ENCODE measurements around a stretch of chr2.

- PRO-cap = no peak
- RAMPAGE, long total RNA = no peak
- RRBS = no CpG with 5 or more reads among the region's 12 CpGs
These were observed 1.3 kb downstream of the C2orf72 start for GRCh38 chr2:231038513-231039049.

GRCh38 chr2:231184906-231185591 is 13.4 kb upstream of the ARMC9 start:
- PRO-cap = no peak
- RAMPAGE, long total RNA = no peak
- RRBS = 59% methylated on average over 2 of the region's 11 CpGs

GRCh38 chr2:231342200-231342951 is 53.1 kb upstream of the B3GNT7 start:
- PRO-cap = no peak
- RAMPAGE, long total RNA = no peak
- RRBS = no CpG with 5 or more reads among the region's 16 CpGs

DNA sequence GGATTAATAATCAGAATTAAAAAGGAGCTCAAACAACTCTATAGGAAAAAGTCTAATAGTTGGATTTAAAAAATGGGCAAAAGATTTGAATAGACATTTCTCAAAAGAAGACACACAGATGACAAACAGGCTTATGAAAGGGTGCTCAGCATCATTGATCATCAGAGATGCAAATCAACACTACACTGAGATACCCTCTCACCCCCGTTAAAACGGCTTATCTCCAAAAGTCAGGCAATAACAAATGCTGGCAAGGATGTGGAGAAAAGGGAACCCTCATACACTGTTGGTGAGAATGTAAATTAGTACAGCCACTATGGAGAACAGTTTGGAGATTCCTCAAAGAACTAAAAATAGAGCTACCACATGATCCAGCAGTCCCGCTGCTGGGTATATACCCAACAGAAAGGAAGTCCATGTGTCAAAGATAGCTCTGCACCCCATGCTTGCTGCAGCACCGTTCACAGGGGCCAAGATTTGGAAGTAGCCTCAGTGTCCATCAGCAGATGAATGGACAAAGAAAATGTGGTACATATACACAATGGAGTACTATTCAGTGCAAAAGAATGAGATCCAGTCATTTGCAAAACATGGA is 46.7 kb upstream of the B3GNT7 start:
- PRO-cap = no peak
- RAMPAGE, long total RNA = no peak
- RRBS = no CpG with 5 or more reads among the region's 4 CpGs

- PRO-cap = no peak
- RAMPAGE, long total RNA = no peak
- RRBS = no CpG with 5 or more reads among the region's 11 CpGs
These were observed 11.9 kb upstream of the B3GNT7 start for GRCh38 chr2:231383590-231383963.

GRCh38 chr2:231396118-231396333 is 516 bp downstream of the B3GNT7 start:
- PRO-cap = no peak
- RAMPAGE, long total RNA = no peak
- RRBS = 4% methylated on average over 17 of the region's 21 CpGs

DNA sequence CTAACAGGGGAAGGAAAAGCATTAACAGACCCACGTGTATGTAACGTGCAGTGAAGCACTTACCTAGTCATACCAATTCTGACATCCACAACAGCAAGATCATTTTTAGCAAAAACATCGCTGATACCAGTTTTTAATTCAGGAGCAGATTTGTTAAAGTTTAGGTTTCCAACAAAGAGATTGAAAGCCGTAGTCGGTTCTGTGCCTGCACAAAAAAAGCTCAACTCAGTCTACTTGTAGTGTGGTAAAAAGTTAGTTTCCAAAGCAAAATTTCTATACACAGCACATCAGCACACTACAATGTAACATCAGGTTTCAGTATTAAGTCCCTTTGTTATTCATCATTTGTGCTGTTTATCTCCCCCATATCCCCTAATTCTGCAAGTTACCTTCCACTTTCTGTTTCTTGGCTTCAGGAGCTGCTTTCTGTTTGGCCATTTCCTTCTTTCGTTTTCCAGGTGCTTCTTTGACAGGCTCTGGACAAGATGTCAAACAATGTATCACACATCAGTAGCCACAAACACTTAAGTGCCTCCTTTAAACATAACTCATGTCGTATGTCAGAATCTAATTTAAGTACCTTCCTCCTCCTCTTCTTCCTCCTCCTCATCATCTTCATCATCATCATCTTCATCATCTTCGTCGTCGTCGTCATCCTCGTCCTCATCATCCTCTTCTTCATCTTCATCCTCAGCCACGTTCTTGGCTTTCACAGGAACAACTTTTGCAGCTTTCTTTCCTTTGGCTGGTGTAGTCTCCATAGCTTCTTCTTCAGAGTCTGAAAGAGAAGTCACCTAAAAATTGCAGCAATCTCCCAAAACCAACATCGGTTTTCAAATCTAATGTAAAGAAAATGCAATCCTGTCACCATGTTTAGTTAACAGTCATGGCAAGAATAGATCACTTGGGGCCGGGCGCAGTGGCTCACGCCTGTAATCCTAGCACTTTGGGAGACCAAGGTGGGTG is 3.9 kb downstream of the NCL start:
- PRO-cap = no peak
- RAMPAGE, long total RNA = no peak
- RRBS = no CpG with 5 or more reads among the region's 17 CpGs

- PRO-cap = bidirectional peak, plus-strand start at chr2:231614852, minus-strand start at chr2:231614562
- RAMPAGE, long total RNA = no peak
- RRBS = 1% methylated on average over 51 of the region's 81 CpGs
These were observed 21.4 kb downstream of the TEX44 start for GRCh38 chr2:231613888-231614643.

DNA sequence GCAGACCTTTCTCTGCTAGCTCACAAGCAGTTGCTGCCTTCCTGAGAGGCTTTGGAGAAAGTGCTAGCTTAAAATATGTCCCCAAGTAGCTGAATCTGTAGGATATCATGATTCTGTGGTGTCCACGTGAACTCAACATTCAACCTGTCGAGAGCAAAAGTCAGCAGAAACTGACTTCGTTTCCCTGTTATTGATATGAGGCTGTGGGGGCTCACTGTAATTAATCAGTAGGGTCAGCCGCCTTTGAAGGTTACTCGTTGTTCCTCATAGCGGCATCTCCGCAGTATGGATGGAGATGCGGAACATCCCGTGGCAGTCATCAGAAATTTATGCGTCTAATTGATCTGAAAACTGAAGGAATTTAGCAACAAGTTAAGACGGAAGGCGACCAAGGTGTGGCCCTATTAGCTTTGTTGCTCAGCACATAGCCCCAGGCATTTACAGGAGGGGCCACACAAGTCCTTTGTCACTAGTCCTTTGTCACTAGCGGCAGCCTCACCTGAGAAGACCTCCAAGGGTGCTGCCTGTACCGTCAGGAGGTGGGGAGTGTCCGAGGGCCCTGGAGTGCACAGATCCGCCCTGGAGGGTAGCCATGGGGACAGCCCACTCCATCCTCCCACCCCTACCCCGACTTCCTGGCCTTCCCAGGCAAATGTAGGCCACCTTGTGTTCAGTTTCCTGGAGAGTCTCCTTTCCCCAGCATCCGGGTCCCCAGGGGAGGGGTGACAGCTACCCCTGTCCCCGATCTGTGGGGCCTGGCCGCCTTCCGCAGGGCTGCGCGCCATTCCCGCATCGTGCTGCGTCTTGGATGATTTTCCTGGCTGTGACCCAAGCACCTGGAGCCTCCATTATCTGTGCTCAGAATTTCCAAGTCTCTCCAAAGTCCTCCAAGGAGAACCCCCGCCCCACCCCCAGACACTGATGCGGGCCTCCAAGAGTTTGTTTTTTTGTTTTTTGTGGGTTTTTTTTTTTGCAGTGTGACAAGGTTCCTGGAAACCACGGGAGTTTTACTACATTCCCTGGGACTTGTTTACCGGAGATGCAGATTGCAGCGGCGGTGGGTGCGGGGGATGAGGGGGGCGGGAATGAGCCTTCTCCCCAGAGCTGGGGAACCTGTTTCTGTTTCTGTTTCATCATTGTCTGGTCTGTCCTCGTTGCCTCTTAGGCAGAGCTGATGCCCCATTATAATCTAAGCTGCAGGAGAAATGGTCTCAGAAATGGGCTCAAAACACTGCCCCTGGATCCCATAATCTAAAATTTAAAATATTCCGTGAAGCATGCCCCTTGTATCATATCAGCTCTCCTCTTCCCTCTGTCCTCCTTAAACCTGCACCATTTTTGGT is 28.5 kb downstream of the TEX44 start:
- PRO-cap = no peak
- RAMPAGE, long total RNA = no peak
- RRBS = no CpG with 5 or more reads among the region's 36 CpGs

- PRO-cap = unidirectional peak, minus-strand start at chr2:231642700
- RAMPAGE, long total RNA = no peak
- RRBS = 3% methylated on average over 5 of the region's 33 CpGs
These were observed 50.1 kb downstream of the TEX44 start for GRCh38 chr2:231642427-231643574.

GRCh38 chr2:231646241-231646913 is 53.7 kb downstream of the TEX44 start:
- PRO-cap = no peak
- RAMPAGE, long total RNA = no peak
- RRBS = no CpG with 5 or more reads among the region's 7 CpGs

DNA sequence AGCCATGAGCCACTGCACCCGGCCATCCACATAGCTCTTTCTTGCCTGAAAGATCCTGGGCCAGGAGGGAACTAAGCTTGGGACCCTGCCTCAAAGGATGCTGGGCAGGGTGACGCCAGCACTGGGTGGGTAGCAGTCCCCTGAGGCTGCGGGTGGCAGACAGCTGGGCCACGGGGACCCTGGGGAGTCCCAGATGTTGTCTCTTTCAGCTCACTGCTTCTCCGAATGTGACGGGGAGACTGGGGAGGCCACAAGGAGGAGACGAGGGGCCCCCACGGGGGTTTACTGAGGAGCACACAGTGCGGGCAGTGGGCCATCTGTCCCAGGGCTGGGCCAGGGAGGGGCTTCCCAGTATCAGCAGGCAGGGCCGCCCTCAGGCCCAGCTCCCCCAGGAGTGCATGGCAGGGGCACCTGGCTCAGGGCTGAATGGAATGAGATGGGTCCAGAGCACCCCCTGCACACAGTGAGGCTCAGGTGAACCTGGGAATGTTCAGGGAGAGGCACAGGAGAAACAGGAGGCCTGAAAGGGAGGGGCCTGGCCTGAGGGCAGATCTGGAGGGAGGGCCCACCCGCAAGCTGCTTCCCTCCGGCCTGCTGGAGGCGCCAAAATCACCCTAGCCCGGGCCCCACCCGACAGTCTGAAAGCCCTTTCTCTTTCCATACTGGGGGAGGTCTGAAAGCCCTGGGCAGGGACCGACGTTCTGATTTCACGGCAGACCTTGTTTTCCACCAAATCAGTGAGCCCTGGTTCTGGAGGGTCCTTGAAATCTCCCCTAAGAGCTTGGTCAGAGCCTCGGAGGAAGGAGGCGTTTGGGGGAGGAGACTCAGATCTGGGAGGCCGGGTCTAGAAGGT is 35.6 kb upstream of the PTMA start:
- PRO-cap = no peak
- RAMPAGE, long total RNA = no peak
- RRBS = no CpG with 5 or more reads among the region's 21 CpGs

DNA sequence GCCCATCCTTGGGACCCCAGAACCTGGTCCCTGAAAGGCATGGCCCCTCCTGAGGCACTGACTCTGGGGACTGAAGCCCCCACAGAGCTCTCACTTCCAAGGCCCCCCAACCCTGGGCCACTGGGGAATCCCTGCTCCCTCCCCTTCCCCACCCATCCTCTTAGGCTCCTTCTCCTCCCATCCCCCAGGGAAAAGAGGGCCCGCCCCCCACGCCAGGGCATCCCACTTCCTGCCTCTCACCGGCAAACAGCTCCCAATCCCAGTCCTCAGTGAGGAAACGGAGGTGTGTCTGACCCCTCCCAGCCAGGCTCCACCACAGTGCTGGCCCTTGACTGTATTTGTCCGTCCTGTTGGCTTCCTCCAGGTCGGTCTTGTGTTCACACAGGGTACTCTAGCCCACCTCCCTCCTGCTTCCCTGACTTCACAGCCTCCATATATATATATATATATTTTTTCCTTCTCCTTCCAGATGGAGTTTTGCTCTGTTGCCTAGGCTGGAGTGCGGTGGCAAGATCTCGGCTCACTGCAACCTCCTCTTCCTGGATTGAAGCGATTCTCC is 34.9 kb upstream of the PTMA start:
- PRO-cap = no peak
- RAMPAGE, long total RNA = no peak
- RRBS = no CpG with 5 or more reads among the region's 9 CpGs

- PRO-cap = bidirectional peak, plus-strand start at chr2:231706465, minus-strand start at chr2:231706406; bidirectional peak, plus-strand start at chr2:231706771, minus-strand start at chr2:231706718; bidirectional peak, plus-strand start at chr2:231707068, minus-strand start at chr2:231707007
- RAMPAGE, long total RNA = no peak
- RRBS = under 1% methylated on average over 12 of the region's 67 CpGs
These were observed 1.9 kb upstream of the PTMA start for GRCh38 chr2:231706171-231707092.

DNA sequence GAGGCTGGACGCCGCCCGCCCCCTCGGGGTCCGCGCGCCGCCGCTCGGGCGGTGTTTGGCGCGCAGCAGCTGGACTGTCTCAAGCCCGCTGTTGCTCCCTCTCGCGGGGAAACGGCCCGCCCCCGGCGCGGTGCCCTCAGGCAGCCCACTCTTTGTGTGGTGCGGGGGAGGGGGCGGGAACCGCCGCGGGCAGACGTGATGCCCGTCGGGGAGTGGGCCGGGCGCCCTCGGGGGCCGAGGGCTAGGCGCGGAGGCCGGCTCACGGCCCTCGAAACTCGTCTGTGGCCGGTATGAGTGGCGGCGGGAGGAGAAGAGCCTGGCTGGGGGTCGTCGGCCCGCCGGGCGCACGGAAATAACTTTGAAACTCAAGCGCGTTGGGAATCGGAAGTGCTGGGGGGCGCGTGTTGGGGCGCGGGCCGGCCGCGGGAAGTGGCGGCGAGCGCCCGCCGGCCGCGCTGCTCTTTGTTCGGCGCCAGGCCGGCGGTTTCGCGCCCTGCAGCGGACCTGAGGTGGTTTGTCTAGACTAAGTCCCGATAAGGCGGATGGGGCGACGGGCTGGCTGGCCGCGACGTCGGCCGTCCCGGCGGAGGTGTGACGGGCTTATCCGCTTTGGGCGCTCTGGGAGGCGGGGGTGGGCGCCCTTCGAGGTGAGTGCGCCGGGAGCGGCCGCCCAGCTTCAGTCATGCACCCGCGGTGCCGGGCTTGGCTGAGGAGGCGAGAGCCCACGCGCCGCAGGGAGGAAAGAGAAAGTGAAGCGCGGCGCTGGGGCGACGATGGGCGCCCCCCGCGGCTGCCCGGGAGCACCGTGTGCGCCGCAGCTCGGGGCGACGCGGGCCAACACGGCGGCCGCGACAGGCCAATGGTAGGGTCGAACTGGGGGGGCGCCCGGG is 674 bp downstream of the PTMA start:
- PRO-cap = unidirectional peak, plus-strand start at position 358 of the sequence; unidirectional peak, plus-strand start at position 532 of the sequence; bidirectional peak, plus-strand start at position 742 of the sequence, minus-strand start at position 746 of the sequence
- RAMPAGE, long total RNA = no peak
- RRBS = 1% methylated on average over 77 of the region's 123 CpGs

GRCh38 chr2:231709644-231710027 is 1.3 kb downstream of the PTMA start:
- PRO-cap = bidirectional peak, plus-strand start at chr2:231709680, minus-strand start at chr2:231709732; bidirectional peak, plus-strand start at chr2:231709877, minus-strand start at chr2:231709845
- RAMPAGE, long total RNA = no peak
- RRBS = 0% methylated on average over 1 of the region's 34 CpGs

DNA sequence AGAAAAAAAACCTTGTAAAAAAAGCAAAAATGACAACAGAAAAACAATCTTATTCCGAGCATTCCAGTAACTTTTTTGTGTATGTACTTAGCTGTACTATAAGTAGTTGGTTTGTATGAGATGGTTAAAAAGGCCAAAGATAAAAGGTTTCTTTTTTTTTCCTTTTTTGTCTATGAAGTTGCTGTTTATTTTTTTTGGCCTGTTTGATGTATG is 4.8 kb downstream of the PTMA start:
- PRO-cap = no peak
- RAMPAGE, long total RNA = no peak
- RRBS = no CpG with 5 or more reads among the region's 1 CpG

DNA sequence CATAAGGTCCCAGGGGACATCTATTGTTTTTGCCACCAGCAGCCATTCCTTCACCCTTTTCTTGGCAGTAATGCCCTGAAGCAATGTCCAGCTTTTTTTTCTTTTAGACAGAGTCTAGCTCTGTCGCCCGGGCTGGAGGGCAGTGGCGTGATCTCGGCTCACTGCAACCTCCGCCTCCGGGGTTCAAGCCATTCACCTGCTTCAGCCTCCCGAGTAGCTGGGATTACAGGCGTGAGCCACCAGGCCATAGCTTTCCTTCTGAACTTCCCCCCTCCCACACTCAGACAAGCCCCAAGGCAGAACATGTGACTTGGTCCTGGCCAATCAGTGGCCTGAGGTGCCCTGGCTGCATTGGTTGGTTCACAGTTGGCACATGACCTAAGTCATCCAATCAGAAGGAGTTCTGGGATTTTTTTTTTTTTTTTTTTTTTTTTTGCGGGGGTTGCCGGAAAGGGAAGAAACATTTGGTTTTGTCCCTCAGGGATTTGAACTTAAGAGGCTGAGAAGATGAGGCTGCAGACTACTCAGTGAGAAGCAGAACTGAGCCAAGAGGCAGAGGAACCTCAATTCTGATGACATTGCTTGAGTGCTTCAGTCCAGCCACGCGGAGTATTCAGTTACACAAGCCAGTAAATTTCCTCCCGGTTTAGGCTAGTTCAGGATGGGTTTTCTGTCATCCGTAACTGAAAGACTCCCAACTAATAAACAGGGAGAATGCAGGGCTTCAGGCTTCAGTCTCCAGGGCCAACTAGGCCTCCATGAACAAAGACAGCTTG is 8.9 kb downstream of the PTMA start:
- PRO-cap = no peak
- RAMPAGE, long total RNA = no peak
- RRBS = no CpG with 5 or more reads among the region's 14 CpGs

DNA sequence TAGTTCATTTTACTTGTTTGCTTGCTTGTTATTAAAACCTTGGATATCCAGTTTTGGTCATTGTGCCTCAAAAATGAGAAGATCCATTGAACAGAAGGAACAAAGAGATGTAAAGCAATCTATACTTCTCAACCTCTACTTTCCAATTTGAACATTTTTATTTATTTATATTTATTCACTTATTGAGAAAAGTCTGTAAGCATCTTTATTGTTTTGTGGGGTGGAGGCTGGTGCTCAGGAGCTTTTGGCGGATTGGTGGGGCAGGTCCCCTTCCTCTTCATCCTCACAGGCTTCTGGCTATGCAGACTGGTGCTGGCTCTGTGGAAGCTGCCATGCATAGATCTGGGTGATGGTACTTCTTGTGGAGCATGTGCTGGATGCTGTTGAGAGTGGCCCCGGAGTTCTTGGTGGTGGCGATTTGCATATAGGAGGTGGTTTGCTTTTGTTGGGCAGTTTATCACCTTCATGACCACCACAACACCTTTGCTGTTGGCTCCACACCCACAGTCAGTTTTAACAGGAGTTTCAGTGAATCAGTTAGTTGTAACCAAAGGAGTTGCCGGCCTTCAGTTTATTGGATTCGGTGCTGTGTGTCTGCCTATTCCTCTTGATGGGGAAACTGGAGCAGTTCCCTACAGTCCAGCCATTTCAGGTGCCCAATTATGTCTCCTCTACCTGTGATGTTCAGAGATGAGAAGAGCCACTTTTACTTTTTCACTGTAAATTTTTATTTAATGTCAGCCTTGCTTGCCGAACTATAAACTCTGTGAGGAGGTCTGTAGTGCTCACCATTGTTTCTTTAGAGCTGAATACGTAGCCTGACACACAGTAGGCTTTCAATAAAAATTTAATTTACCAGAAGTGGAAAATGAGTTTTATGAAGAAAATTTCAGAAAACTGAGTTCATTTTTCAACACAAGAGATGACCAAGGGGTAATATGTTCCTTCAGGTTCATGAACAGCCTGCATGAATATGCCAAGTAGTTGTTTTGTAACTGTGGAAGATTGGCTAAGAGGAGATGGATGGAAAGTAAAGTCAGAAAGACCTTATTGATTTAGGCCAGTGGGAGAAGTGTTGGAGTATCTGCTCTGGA is 3.3 kb downstream of the COPS7B start:
- PRO-cap = no peak
- RAMPAGE, long total RNA = no peak
- RRBS = no CpG with 5 or more reads among the region's 7 CpGs

DNA sequence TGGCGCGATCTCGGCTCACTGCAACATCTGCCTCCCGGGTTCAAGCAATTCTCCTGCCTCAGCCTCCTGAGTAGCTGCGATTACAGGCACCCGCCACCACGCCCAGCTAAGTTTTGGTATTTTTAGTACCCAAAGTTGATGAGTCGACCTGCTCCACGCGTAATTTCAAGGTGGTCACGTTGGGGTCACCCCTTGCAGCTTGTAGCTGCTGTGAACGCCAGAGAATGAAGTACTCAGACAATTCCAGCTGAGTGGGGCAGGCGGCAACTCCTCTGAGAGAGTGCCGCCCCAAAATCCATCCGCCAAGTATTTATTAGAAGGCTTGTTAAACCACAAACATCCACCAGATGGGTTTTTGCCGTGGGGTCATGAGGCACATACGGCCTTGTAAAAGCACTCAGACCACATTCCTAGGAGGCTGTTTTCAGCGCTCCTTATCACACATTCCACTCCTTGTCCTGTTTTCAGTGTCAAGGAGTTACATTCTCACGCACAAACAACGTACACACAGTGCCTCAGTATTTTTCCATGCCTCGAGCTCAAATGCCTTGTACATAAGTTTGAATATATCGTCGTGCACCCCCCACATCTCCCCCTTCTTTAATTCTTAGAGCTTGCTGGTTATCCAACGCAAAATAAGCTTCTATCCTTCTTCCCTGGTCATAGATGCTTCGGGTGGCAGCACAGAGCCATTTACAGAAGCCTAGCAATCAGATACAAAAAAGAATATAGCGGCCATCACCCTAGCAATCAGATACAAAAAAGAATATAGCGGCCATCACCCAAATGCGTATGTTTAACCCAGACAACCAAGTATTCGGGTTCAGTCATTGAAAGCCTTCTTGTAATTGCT is 7.2 kb downstream of the ALPP start:
- PRO-cap = no peak
- RAMPAGE, long total RNA = no peak
- RRBS = no CpG with 5 or more reads among the region's 29 CpGs